Left ventricle myocardium (tissue), 1 donor: ENCODE results near the gene RGS2.

- PRO-cap = no peak
These were observed 7.2 kb downstream of the HMCN1 start for GRCh38 chr1:185741206-185742001.

- PRO-cap = no peak
These were observed 213.8 kb upstream of the PRG4 start for GRCh38 chr1:186082111-186082776.

- PRO-cap = no peak
These were observed 5.3 kb downstream of the PRG4 start for GRCh38 chr1:186301278-186301854.

DNA sequence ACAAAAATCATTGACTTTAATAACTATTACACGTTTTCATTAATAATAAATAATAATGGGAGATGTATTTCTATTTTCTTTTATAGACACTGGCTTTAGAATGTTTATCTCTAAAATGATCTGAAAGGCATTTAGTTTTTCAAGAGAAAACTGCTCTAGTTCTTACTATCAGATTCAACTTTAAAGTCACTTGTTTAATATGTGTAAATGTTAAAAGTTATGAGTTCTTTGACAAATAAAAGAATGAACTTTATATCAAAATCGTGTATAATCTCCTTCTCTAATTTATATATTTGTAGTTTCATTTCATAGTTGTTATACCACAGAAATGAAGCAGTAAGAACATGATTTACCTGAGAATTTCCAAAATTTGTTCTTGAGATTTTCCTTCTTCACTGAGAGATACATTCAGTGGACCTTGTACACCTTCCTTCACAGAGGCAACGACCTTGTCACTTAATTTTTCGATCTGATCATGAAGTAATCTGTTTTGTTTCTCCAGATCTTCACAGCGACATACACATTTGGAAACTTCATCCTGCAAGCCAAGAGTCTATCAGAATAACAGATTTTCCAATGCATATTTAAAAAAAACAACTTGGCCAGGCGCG is 31.4 kb downstream of the TPR start:
- PRO-cap = no peak

- PRO-cap = no peak
These were observed 24.3 kb downstream of the PTGS2 start for GRCh38 chr1:186655766-186656484.

DNA sequence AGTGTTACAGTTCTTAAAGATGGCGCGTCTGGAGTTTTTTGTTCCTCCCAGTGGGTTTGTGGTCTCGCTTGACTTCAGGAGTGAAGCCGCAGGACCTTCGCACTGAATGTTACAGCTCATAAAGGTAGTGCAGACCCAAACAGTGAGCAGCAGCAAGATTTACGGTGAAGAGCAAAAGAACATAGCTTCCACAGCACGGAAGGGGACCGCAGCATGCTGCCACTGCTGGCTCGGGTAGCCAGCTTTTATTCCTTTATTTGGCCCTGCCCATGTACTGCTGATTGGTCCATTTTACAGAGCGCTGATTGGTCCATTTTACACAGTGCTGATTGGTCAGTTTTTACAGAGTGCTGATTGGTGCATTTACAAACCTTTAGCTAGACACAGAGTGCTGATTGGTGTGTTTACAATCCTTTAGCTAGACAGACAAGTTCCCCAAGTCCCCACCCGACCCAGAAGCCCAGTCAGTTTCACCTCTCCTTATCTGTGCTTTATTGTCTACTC is 177.8 kb downstream of the PLA2G4A start:
- PRO-cap = no peak

- PRO-cap = no peak
These were observed 812.3 kb downstream of the PLA2G4A start for GRCh38 chr1:187641007-187641512.

DNA sequence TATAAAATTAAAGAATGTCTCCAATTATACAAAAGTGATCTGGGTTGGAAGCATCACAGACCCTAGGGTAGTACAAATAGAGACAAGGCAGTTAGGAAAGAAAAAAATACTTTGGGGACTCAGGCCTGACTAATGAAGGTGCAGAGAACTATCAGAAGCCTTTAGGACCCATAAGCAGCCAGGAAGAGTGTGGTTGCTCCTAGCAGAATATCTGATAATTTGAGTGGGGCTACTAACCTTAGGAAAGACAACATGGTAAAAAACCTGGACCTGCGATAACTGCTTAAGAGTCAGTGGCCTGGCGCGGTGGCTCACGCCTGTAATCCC is 542.7 kb downstream of the BRINP3 start:
- PRO-cap = no peak

GRCh38 chr1:190475324-190476540 is 1.9 kb downstream of the BRINP3 start:
- PRO-cap = no peak

GRCh38 chr1:191732411-191732816 is 425.8 kb upstream of the RGS18 start:
- PRO-cap = no peak

DNA sequence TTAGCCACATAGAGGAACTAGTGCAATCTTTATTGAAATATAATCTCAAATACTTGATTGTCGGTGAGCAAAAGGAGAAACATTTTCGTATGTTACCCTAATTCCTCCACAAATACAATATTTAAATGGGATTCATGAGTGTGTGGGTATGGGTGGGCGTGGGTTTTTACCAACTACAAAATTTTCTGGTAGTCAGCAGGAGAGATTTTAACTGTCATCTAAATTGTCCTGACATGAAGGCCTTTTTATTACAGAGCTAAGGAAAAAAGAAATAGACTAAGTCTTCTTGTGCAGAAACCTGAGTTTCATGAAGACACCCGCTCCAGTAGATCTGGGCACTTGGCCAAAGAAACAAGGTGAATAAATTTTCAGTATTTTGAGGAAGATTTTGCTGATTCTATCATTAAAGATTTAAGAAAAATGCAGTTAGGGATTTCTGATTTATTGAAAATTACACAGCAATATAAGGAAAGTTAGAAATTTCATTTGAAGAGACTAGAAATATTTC is 758 bp downstream of the RGS18 start:
- PRO-cap = no peak

GRCh38 chr1:192485656-192486325 is 89.8 kb upstream of the RGS1 start:
- PRO-cap = no peak

GRCh38 chr1:192609130-192609585 is 26.8 kb upstream of the RGS13 start:
- PRO-cap = no peak

- PRO-cap = unidirectional peak, minus-strand start at chr1:192768002
These were observed 41.1 kb upstream of the RGS2 start for GRCh38 chr1:192767852-192768092.

DNA sequence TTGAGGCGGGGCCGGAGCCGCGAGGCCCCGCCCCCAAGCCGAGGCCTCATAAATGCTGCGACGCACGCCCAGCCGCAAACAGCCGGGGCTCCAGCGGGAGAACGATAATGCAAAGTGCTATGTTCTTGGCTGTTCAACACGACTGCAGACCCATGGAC is at the start of gene RGS2:
Gene RGS2, plus strand, starts transcription at position 75 of the 158 bp plus-strand sequence.
- PRO-cap = bidirectional peak, plus-strand start at position 77 of the sequence, minus-strand start outside the sequence

GRCh38 chr1:193408646-193409498 is 222.5 kb upstream of the B3GALT2 start:
- PRO-cap = no peak

GRCh38 chr1:194823001-194823394 is 1636.6 kb upstream of the B3GALT2 start:
- PRO-cap = no peak

- PRO-cap = no peak
These were observed 1.2 kb upstream of the KCNT2 start for GRCh38 chr1:196609443-196609882.

- PRO-cap = no peak
These were observed 4.8 kb downstream of the CFH start for GRCh38 chr1:196656348-196657252.

- PRO-cap = no peak
These were observed 11.9 kb downstream of the CFHR3 start for GRCh38 chr1:196786412-196787055.